Measurements from ENCODE around the genes LRRC4B, CLEC11A, KLK14 and ZNF175.

GRCh38 chr19:50567729-50568718 lies at the start of gene LRRC4B:
TSS of gene LRRC4B (minus strand) at chr19:50568435.
- PRO-cap, result unidirectional peak, minus-strand start at chr19:50568432

GRCh38 chr19:50658838-50659640 lies 9.8 kb downstream of the C19orf81 start:
- PRO-cap, result no peak

DNA sequence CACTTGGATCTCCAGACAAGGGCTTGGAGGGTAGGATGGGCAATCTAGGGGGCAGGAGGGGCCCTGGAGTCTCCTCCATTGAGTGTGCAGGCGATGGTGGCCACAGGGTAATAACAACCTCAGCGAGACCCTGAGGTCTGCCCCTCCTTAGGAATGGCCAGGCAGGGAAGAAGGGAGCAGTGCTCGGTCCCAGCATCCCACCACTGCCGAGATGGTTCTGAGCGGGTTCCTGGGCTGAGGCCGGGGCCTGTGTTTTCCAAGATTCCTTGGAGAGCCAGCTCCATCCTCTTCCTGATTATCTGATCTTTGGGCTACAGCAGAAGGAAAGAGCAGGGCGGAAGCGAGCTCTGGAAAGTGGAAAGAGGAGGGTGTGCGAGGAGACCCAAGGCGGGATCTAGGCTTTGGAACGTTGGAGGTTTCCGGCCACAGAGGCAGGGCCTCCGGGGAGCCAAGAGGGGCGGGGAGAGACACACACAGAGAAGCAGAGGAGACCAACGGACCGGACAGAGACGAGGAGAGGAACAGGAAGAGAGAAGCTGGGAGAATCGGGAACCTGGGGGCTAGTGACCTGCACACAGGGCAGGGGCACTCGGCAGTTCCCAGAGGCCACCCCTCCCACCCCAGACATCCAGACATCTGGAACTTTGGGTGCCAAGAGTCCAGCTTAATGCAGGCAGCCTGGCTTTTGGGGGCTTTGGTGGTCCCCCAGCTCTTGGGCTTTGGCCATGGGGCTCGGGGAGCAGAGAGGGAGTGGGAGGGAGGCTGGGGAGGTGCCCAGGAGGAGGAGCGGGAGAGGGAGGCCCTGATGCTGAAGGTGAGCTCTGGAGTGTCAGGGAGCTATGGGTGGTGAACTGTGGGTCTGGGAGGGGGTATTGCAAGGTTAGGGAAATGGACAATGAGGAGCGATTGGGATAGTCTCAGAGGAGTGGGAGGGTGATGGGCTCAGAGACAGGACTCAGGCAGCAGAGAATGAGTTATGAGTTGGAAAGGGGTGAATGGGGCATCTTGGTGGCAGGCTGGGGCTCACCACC lies at the start of gene CLEC11A:
Gene CLEC11A (plus strand): TSS at position 506 of the 1,031 bp plus-strand sequence.
- PRO-cap, result bidirectional peak, plus-strand start at position 506 of the sequence, minus-strand start at position 356 of the sequence

DNA sequence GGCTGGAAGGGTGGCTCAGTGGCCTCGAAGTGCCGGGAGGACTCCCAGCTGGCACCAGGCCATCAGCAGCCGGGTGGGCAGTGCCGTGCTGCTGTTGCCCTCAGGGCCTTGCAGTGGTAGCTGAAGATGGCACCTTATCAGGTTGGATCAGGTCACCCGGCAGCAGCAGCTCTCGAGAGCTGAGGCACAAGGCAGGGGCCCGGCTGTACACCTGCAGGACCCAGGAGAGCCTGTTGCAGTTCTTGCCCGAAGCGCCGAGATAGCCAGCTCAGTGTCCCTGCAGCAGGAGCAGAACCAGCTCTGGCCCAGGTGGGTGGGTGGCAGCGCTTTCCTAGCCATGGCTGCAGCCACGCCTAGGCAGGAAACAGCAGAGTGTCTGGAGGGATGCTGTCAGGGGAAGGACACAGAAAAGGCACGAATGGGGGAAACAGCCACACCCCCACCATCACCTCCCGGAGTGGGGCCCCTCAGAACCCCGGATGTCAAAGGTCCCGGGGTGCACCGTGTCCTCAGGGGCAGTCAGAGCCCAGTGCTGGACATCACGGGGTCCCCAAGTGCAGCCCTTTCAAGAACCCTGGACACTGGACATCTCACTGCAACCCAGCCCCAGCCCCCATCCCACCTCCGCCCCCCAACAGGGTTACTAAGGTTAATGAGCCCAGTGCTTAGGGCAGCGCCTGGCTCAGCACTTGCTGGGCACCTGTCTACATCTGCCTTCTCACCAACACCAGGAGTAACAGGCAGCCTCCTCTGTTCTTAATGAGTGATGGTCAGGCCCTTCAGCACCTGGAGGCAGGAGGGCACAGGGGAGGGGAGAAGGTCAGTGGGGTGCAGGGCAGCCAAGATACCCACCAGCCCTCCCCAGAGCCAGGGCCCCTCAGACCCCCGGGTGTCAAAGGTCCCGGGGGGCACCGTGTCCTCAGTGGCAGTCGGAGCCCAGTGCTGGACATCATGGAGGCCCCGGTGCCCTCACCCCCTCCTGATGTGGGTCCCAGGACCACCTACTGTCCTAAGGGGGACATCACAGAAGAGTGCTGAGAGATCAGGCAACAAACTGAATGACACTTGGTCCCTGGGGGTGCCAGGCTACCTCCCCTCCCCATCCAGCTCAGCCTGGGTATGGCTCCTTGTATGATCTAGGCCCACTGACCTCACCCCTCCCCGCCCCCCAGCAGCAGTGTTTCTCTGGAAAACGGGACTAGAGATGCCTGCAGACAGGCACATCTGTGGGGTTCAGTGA lies 8.8 kb downstream of the ACP4 start:
- PRO-cap, result no peak

DNA sequence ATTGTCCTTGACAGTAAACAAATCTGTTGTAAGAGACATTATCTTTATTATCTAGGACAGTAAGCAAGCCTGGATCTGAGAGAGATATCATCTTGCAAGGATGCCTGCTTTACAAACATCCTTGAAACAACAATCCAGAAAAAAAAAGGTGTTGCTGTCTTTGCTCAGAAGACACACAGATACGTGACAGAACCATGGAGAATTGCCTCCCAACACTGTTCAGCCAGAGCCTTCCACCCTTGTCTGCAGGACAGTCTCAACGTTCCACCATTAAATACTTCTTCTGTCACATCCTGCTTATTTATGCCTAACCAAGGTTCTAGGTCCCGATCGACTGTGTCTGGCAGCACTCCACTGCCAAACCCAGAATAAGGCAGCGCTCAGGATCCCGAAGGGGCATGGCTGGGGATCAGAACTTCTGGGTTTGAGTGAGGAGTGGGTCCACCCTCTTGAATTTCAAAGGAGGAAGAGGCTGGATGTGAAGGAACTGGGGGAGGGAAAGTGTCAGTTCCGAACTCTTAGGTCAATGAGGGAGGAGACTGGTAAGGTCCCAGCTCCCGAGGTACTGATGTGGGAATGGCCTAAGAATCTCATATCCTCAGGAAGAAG lies 3.8 kb upstream of the KLK3 start:
- PRO-cap, result no peak

DNA sequence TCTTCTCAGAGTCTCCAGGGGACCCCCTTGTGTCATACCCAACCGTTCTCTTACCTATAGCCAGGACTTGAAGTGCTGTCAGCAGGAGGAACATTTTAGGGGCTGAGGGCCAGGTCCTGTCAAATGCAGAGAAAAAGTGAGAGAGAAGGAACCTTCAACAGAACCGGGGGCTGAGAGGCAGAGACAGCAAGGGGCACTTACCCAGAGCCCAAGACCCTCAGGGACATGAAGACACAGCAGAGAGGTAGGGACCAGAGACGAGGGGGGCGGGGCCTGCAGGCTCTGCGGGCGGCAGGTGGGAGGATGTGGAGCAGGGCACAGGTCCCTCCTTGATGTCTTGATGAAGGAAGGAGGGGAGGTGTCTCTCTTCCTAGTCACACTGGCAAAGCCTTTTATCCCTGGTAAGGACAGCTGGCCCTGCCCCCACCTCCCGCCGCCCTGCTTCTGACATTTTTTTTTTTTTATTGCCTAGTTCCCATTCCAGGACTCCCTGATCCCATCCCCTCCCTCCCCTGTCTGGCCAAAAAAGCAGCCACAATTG lies at the start of gene KLK14:
Gene KLK14 (minus strand): TSS at position 367 of the 541 bp plus-strand sequence.
- PRO-cap, result no peak

GRCh38 chr19:51107365-51108241 lies 606 bp downstream of the CTU1 start:
- PRO-cap, result no peak

- PRO-cap, result no peak
These were observed 26.8 kb downstream of the SIGLEC7 start for GRCh38 chr19:51168841-51169392.

- PRO-cap, result unidirectional peak, minus-strand start at chr19:51327854
These were observed 14.4 kb downstream of the VSIG10L start for GRCh38 chr19:51327305-51328104.

GRCh38 chr19:51467712-51468738 lies 9.8 kb upstream of the SIGLEC8 start:
- PRO-cap, result unidirectional peak, plus-strand start at chr19:51468212

DNA sequence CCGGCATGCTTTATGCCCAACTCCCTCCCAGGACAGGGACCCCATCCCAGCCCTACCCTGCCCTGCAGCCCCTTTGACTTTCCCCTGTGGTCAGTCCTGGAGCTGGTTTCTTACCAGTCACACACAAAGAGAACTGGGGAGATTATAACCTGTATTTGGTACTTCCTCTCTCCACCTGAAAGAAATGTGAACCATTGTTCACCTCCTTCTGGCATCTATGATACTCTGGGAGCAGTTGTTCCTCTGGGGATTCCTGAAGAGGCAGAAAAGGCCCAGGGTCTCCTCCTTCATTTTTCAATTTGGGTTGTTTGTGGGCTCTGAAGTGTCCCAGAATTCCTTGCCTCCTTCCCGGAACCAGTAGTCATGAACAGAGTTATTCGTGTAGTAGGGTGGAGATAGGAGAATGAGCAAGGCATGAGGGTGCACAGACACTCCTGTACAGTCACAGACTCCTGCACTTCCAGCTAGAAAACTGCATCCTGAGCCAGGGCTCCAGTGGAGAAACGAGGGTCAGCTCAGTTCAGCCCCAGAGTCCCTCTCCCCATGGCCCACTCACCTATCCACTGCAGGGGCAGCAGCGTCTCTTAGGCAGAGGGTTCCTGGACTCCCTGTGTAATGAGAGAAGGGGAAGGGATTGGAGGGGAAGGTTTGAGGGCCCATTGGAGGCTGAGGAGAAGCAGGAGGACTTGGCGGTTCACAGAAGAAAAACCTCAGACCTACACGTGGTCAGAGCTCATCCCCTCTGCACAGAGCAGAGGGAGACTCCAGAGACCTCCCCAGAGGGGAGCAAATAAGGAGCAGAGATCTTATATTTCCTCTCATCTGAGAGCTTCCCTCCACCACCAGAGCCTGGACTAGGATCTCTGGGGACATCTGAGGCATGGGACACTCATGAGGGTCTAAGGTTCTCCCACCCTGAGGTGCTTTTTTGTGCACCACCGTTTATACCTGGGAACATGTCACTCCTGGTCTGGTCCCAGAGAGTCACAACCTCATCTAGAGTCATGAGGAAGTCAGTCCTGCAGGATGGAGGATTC lies 10.8 kb upstream of the SIGLEC8 start:
- PRO-cap, result no peak

DNA sequence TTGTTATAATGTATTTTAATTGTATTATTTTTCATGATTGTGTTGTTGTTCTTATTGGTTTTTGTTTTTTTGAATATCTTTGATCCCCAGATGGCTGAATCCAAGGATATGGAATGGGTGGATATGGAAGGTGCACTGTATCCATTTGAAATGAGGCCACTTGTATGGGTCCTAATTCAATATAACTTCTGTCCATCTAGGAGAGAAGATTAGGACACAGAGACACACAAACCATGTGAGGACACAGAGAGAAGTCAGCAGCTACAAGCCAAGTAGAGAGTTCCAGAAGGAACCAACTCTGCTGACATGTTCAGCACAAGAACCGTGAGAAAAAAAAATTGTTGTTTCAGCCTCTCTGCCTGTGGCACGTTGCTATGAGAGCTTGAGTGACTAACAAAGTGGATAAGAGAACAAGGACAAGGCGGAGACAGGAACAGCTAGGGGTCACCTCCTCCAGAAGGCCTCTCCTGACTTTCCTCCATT lies 5.5 kb upstream of the SIGLEC12 start:
- PRO-cap, result no peak

DNA sequence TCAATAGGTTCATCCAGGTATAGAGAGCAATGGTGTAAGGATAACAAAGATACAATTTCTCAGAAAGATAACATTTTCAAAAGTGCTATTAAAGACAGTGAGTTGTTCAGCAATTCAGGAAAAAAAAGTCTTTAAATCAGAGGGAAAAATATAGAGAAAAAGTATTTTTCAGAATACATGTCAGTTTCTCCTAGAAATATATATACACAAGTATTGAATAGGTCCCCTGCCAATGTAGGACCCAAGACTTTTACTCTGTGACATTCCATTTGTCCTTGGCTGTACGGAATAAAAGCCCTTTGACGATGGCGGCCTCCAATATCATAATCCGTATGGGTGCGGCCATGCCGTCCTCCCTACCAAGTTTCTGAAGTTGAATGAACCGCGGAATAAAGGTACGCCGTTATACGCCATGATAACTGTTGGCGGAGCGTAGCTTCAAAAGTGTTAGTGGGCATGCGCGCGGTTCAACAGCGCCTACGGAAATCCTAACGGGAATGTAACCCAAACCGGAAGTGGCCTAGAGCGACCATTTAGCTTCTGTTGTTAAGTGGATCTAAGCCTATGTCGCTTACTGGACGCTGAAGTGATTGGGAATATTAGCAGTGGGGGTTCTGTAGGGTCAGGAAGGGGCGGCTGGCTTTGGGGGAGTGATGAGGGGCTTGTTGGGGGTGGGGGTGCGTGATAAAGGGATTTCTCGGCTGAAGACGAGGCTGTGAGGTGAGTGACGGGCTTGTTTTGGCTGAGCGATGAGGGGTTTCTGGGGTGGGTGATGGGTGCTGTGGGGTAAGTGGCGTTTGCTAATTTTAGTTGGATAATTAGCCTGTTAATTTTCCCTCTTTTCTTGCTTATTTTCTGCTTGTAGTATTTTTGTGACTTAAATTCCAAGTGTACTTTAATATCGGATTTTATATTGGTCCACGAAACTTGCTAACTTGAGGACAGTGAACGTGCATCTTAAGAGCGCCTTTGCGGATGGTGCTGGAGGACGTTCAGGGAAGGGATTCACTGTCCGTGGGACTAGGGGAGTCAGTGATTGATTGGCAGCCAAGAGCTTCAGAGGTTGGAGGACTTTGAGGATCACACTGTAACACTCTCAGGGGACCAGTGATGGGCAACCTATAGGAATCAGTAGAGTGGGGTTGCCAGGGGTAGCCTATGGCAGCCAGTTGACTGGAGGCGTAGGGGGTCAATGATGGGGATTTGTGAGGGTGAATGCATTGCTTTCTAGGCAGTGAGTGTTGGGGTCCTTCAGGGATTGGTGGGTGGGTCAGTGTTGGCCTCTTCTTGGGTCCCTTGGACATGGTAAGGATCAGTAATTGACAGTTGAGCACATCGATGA lies at the start of gene ZNF175:
Gene ZNF175 (plus strand): TSS at position 528 of the 1,342 bp plus-strand sequence.
- PRO-cap, result no peak

GRCh38 chr19:51598985-51599367 lies 27.9 kb downstream of the ZNF175 start:
- PRO-cap, result no peak

DNA sequence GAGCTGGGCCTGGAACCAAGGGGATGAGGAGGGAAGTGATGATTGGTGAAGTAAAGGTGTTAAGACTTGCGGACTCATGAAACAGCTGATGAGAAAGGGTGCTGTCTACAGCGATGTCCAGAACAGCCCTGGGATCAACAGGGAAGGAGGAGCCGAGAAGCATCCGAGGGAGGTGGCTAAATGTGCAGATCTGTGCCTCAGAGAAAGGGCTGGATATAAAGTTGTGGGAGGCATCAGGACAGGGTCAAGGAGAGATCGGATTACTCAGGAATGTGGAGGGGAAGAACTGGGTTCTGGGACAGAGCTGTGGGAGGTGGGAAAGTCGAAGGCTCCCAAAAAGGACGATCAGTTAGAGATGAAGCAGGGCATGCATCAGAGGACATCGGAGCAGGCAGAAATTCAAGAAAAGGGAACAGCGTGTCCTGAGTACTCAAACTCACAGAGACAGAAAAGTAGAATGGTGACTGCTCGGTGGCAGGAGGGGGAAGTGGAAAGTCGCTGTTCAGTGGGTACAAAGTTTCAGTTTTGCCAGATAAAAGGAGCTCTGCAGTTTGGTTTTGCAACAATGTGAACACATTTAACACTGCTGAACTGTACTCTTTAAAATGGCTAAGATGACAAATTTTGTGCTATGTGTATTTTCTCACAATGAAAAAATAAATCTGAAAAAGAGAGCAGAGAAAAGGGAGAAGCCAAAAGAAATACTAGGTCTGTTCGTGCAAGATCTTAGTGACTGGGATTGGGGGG lies 1.8 kb downstream of the SIGLEC14 start:
- PRO-cap, result no peak

DNA sequence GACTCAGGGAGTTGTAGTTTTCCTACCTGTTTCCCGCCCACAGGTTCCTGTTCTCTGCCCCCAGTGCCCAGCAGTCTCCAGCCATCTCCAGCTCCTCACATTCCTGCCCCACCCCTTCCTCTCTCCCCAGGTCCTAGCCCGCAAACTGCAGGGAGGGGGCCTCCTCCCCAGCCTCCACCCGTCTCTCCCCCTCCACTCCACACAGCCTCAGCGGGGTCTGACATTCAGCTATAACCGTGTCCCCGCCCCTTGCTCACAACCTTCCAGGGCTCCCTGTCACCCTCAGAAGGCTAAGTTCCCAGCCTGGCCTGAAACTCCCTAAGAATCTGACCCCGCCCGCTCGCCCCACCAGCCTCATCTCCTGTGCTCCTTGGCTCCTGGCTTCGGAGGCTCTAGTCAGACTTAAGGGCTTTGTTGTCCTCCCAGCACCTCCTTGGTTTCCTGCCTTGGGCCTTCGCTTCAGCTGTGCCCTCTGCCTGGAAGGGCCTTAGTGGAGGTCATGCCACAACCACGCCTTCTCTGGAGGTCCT lies 5.2 kb upstream of the SPACA6 start:
- PRO-cap, result bidirectional peak, plus-strand start outside the sequence, minus-strand start at position 435 of the sequence

DNA sequence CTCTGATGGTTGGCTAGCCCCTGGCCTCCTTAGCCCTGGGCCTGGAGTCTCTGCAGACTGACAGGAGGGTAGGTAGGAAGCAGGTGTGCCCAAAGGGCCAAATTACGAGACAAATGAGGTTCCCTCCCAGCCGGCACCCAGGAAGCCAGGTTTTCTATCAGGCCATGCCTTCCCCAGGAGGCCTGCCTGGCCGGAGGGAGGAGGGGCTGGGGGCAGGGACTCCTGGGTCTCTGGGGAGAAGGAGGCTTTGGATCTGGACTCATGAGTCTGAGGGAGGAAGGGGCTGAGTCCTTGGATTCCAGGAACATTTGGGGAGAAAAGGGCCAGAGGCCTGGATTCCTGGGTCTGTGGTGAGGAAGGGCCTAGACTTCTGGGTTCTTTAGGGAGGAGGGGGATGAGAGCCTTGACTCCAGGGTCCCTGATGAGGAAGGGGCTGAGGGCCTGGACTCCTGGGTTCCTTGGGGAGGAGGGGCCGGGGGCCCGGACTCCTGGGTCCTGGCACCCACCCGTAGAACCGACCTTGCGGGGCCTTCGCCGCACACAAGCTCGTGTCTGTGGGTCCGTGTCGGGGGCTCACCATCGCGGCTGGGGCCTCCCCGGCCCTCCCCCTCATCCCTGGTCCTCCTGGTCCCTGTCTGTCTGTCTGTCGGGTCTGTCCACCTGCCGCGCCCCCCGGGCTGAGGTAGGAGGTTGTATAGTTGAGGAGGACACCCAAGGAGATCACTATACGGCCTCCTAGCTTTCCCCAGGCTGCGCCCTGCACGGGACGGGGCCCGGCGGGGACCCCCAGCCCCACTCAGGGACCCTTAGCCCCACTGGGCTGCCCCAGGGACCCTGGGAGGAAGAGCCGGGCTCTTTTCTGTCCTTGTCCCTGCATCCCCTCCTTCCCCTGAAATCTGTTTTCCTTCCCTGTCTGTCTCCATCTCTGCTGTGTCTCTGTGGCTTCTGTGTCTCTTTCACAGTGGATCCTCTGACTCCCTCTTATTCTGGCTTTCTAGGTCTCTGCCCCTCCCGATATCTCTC lies 704 bp upstream of the SPACA6 start:
- PRO-cap, result no peak

- PRO-cap, result no peak
These were observed 863 bp downstream of the FPR1 start for GRCh38 chr19:51750537-51751493.

DNA sequence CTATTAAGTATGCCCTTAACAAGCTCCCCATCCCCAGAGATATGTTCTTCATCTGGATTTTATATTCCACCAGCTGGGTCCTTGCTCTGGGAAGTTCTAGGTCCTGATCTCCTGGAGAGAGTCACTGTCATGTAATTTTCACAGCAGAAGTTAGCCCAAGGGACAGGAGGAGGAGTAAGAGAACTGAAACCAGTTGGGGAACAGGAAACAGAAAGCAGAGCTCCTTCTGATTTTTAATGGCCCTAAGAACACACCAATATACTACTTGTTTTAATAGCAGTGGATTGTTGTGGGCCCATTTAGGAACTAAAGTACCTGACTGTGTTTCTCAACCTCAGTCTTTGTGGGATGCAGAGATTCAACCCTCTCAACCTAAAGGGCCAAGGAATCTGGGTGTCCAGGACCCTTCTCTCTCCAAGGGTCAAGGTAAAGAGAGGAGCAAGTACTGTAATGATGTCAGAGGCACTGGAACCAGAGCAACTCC lies 8.2 kb upstream of the FPR3 start:
- PRO-cap, result unidirectional peak, minus-strand start at position 113 of the sequence

DNA sequence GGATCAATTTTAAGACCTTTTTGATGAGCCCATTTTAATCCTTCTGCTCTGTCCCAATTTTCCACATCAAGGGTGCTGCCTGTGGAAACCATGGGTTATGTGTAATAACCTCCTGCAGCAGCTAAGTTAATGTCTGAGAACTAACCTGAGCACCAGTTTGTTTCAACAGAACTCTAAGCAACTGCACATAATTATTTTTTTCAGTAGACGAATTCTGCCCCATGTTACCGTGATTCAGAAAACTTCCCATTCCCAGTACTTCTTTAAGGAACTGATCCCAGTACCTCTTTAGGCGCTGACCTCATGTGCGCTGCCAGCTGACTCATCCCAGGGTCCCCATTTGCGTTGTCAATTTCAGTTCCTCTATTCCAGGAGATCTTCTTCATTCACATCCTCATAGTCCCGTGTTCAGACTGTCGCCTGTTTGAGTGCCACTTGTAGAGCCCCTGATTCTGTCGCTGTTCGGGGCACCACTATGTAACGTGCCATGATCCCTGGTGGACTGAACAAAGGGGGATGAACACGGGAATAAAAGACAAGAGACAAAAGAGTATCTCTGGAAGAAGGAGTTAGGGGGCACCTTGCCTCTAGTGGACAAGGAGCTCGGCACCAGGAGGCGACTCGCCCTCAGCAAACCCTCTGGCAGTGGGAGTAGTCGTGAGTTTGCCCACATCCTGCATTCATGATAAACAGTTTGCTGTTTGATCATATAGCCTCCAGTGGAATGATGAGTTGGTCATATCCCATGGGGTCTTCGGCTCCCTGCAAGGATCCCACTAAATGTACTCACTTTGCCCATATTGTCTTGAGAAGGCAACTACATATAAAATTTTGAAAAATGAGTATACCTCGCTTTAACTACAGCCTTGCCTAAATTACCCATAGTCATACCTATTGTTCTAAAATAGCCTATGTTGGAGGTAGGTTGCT lies 16.5 kb downstream of the FPR3 start:
- PRO-cap, result bidirectional peak, plus-strand start at position 411 of the sequence, minus-strand start at position 174 of the sequence

Measured in colonic mucosa (tissue), 1 donor.